Anterior vena cava (tissue), 1 donor: Measurements from ENCODE around the genes ZNF529, ZNF420, ZFP30, YIF1B and MAP4K1.

GRCh38 chr19:36572548-36573916 lies at the start of gene ZNF529:
Gene ZNF529, minus strand, starts transcription at chr19:36573292.
- PRO-cap: bidirectional peak, plus-strand start at chr19:36573369, minus-strand start at chr19:36573254

DNA sequence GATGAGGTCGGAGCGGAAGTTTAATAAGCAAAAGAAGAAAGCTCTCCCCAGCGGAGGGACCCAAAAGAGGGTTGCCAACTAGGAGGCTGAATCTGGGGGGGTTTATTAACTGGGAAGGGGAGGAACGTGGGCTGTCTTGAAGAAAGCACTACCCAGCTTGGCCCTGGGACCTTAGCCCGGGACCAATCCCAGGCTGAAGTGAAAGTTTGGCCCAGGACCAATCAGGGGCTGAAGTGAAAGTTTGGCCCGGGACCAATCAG lies 1.5 kb downstream of the ZNF850 start:
- PRO-cap: no peak

DNA sequence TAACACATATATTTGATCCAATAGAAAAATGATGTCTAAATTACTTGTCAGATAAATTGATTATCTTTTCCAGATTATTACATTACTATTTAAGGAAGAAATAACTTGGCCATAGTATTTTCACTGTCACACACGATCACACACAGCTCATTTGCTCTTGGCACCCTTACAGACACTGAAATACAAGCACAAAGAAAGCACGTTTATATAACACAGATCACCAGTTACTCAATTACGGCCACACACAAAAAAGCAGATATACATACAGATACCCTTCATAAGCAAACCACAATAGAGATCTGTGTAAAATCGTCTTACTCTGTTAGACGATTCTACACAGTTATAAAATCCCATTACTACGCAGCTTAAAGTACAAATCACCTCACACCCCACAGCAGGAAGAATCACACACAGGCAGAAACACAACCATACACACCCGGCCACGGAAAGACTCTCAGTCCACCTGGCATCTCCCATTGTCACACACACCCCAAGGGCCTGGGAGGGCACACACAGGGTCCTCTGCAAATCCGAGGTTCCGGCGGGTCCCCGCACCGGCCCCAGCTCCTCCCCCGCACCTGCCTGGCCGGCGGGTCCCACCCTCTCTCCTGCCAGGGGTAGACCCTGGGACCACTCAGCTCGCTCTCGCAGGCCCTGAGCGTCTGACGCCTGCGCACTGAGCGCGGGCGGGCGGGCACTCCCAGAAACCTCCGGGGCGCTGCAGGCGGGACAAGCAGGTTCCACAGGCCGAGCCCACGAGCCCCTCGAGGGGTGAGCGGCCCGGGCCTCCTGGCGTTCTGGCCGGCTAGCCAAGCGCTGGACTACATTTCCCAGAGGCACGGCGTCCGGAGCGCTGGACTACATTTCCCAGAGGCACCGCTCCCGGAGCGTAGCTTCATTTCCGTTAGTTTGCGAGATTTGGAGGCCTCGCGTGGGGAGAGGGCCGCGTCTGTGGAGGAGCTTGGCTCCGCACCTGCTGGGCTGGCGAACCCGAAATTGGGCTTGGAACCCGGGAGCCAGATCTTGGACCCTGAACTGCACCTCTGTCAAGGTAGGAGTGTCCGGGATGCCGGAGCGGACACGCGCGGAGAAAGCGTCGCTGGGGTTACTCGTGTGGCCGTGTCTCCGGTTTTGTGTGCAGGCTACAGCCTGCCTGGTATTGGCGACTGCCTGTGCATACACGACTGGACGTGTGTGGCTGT lies at the start of gene ZNF420:
ZNF420 (plus strand) TSS at position 914 of the 1,202 bp plus-strand sequence.
- PRO-cap: bidirectional peak, plus-strand start at position 946 of the sequence, minus-strand start at position 799 of the sequence

GRCh38 chr19:37317386-37318367 lies 16.8 kb upstream of the ZNF875 start:
- PRO-cap: bidirectional peak, plus-strand start at chr19:37317938, minus-strand start at chr19:37317665; unidirectional peak, minus-strand start at chr19:37318120

DNA sequence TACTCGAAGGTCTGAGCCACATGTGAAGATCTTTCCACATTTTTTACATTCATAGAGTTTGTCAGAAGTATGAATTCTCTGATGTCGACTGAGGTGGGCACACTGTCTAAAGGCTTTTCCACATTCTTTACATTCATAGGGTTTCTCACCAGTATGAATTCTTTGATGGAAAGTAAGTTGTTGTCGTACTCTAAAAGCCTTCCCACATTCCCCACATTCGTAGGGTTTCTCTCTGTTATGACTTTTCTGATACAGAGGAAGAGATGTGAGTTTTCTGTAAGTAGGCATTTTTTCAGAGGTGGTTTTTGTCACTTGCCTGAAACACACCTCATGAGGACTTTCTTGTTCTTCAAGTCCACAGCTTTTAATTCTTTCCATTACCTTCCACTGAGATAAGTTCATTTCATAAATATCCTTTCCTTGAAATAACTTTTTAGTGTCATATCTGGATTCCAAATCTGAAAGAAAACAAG lies 19.4 kb downstream of the ZFP30 start:
- PRO-cap: no peak

- PRO-cap: bidirectional peak, plus-strand start at chr19:37655583, minus-strand start at chr19:37655426; bidirectional peak, plus-strand start at chr19:37655847, minus-strand start at chr19:37655815
These were observed at the start of gene ZFP30 for GRCh38 chr19:37655317-37655960. Gene ZFP30, minus strand, starts transcription at chr19:37655465.

- PRO-cap: no peak
These were observed 136.9 kb downstream of the SIPA1L3 start for GRCh38 chr19:38043675-38044525.

DNA sequence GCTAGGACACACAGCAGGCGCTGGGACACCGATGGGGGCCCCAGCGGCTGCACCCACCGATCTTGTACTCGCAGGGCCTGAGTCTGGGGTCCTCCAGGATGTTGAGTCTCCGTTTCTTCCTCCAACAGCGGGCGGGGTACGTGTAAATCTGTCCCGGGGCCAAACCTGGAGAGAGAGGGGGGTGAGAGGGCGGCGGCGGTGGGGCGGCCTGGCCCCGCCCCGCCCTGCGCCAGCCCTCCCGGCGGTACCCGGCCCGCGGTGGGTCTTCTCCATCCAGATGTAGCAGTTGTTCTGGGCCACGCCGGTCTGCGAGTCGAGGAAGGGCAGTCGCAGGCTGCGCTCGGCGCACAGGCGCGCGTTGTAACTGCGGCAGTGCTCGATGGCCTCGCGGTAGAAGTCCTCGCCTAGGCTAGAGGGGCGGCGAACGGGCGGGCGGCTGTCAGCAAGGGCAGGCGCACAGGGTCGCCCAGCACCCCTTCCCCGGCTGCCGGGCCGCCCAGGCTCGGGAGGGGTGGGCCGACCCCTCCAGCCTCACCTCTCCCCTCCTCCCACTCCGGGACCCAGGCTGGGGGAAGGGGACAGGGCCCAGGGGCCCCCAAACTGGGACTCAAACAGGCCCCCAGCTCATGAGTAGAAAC lies 1.6 kb downstream of the DPF1 start:
- PRO-cap: no peak

DNA sequence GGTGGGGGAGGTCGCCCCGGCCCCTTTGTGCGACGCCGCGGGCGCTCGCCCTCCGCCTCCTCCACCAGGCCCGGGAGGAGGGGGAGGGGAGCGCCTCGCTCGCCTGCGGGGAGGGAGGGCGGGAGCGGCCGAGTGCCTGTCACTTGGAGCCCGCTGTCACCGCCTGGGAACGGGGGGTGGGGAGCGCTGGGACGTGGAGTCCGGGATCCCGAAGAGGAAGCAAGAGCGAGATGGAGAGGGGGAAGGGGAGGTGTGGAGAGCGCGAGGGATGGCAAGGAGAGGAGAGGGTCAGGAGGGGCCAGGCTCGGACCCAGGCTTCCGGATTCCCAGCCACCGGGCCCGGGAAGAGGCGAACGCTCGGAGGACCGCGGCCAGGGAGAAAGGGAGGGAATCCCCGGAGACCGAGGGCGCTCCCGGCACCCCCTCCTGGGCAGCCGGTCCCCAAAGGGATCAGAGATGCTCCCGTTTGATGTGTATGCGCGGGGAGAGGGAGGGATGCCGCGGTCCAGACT lies 4.5 kb upstream of the DPF1 start:
- PRO-cap: unidirectional peak, plus-strand start at position 166 of the sequence

- PRO-cap: no peak
These were observed 2.6 kb downstream of the SPINT2 start for GRCh38 chr19:38266605-38267693.

DNA sequence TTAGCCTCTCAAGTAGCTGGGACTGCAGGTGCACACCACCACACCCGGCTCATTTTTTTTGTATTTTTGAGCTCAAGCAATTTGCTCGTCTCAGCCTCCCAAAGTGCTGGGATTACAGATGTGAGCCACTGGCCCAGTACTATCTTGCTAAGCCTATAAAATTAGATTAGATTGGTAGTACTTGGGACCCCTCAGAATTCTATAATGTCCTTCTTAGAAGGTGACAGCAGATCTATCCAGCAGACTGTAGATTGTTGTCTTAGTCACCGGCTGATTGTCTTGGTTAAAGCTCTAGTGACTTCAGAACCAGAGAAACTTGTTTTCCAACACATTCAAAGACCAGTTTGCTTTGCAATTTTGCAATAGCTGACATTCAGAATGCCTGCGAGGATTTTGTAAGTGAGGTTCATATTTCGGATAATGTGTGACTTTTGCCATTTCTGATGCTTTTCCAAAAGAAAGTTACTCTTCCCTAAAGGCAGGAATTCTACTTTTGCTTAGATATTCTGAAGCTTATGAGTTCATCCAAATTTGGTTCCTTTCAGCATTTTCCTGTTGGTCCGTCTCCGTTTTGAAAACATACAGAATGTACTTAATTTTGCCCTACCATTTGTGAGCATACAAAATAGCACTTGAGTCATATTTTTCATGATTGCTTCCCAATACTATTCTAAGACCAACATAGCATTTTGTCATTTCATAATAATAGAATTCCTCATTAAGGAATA lies 13.2 kb downstream of the SPINT2 start:
- PRO-cap: no peak

- PRO-cap: no peak
These were observed 468 bp upstream of the C19orf33 start for GRCh38 chr19:38303576-38303990.

DNA sequence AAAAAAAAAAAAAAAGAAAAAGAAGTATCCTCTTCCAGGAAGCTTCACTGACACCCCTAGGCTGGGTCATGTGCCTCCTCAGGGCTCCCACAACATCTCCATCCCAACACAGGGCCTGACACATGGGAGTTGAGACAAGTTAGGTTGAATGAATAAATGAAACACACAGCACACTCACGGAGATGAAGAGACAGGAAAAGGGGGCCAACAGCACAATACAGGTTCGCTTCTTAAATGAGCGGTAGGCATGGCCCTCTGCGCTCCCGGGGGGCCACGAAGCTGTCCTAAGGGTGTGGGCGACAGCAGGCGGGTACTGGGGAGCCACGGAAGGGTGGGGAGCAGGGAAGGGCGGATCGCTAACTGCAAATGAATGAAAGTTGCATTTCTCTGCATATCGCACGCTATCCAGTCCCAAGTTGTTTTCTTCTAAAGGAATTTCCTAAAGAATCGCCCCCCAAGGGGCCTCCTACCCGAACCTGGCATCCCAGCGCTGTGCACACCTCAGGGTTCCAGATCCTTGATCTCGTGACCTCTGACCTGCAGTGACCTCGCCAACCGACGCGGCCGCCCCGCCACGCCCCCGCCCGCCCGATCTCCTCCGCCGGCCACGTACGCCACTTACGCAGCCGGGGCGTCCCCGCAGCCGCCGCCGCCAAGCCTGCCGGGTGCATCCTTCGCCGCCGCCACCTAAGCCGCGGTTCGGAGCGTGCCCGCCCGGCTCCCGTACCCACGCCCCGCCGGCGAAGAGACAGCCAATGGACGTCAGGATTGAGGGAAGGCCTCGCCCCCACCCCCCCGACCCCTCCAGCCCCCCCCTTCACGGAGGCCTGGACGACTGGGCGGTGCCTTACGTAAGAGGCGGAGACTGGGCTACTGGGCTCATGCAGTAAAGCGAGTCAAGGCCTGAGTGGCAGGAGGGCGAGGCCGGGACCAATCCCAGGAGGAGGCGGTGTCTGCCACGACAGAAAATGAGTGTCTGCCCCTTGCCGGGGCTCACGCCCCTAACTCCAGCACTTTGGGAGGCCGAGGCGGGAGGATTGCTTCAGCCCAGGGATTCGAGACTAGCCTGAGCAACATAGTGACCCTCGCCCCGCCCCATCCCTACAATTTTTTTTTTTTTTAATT lies at the start of gene YIF1B:
YIF1B (minus strand) TSS at position 701 of the 1,125 bp plus-strand sequence.
- PRO-cap: bidirectional peak, plus-strand start at position 933 of the sequence, minus-strand start at position 689 of the sequence

DNA sequence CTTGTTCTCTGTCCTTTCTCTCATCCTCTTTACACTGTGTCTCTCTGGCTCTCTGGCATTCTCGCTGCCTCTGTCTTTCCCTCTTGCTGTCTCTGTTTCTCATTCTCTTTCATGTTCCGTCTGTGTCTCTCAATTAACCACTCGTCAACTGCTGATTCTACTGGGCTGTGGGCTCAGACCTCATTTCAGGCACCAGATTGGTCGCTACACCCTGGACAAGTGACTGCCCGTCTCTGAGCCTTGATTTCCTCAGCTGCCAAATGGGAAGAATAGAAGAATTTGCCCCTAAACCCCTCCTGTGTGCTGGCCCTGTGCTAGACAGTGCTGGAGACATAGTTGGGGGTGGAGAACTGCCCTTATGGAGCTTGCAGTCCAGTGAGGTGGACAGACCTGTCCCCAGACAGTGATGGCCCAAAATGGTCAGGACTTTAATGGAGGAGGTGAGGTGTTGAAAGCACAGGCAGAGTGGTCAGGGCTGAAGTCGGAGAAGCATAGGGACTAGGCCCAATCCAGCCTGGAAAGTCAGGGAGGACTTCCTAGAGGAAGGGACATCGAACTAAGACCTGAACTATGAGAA lies 7.9 kb upstream of the CATSPERG start:
- PRO-cap: no peak

GRCh38 chr19:38336752-38337539 lies 1.3 kb downstream of the CATSPERG start:
- PRO-cap: no peak

- PRO-cap: no peak
These were observed 16.7 kb downstream of the CATSPERG start for GRCh38 chr19:38352216-38352851.

GRCh38 chr19:38374195-38374539 lies 204 bp upstream of the PSMD8 start:
- PRO-cap: bidirectional peak, plus-strand start at chr19:38374788, minus-strand start at chr19:38374453

- PRO-cap: no peak
These were observed 26.8 kb downstream of the RYR1 start for GRCh38 chr19:38460368-38460669.

GRCh38 chr19:38617755-38618562 lies at the start of gene MAP4K1:
Gene MAP4K1, minus strand, starts transcription at chr19:38617953.
- PRO-cap: no peak

DNA sequence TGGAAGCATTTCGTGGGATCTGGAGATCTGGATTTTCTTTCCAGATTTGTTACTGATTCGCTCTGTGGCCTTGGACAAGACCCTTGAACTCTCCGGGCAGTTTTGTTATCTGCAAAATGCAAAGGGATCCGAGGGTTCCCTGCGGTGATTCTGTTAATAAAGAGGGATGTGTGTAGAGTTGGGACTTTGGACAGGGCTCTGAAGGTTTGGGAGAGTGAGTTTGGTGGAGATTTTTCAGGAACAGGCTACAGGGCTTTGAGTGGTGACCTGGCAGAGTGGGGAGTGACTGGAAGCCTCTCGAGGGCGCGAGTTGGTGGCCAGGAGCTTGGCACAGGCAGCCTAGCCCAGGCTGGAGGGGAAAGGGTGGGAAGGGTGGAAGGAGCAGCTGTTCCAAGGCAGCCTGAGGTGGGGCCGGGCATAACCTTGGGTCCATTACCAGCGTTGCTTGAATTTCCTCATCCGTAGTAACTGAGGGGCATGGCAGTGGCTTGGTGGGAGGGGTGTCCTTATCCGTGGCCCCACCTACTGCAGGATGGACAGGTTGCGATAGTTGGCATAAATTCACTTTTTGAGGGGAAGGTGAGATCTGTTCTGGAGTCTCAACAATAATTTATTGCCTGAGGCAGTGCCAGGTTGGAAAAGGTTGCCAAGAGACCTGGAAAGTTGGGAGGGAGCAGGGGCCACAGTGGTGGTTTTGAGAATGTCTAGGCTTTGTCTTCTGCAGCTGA lies 2.1 kb downstream of the ACTN4 start:
- PRO-cap: bidirectional peak, plus-strand start at position 564 of the sequence, minus-strand start at position 470 of the sequence